ENCODE data around the genes CRYAB, PTS and USP28.

DNA sequence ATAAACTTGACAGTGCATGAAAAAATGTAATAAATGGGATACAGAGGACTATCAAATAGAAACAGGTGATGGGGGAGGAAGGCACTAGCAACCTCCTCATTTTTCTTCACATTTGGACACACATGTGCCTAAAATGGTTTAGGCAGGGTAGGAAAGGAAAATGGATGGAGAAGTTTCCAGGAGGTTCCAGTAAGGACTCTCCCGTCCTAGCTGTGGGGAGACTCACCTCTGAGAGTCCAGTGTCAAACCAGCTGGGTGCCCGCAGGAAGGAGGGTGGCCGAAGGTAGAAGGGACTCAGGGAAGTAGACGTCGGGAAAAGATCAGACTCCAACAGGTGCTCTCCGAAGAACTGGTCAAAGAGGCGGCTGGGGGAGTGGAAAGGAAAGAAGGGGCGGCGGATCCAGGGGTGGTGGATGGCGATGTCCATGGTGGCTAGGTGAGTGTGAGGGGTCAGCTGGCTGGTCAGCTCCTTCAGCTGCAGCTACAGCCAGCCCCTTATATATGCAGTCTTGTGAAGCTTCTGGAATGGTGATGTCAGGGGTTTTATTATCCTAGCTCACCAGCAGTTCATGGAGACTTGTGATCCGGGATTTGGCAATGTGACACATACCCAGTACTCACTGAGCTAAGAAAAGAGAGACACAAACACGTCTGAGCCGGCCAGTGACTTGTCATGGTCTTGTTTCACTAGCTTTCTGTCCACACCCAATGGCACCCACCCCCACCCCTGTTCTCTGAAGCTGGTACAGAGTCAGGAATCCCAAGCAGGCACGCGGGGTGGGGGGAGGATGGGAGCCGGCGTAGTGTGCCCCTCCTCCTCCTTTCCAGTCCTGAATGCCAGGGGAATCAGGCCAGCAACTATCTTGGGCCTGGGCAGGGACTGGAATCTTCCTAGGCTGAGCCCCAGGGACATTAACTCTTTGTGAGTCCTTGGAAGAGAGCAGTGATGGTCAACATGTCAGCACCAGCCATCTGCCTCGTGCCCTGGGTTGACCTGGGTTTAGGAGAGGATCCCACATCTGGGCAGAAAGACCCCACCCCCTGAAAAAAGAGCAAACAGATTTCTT lies at the start of gene CRYAB:
Gene CRYAB, minus strand, starts transcription at position 473 of the 1,067 bp plus-strand sequence.
- RRBS = 3% methylated on average over 3 of the region's 18 CpGs

DNA sequence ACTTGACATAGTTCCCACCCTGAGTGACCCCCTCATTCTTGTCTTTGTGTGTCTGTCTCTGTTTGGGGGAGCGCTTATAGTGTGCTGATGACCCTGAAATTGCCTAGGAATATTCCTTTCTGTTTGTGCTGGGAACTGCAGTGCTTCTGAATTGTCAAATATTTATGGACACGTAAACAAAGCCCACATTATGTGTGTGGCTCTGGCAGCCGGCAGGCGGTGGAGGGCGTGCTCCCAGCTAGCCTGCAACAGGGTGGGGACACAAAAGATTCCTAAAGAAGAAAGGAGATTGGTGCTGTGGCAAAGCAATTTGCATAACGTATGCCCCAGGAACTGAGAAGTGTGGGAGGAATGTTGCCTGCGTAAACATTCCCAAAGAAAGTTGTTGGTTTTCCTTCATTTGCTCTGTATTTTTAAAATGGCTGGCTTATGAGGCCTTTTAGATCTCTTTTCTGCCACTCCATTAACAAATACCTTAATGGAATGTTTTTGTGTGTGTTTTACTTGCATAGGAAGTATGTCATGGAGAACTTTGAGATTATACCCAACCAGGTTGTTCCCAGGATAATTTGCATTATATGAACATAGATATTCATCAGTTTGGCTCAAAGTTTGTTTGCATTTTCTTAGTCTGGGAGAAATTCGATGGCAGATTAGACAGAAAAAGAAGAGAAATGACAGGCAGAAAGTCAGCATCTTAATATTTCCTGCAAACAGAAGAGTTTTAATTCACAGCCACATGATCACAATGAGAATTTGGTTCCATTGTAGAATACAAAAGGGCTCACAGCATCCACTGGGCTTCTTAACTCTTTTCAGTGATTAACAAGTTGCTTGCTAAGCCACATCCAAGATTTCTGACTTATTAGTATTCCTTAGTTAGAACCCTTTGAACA lies 41.9 kb upstream of the DLAT start:
- RRBS = no CpG with 5 or more reads among the region's 8 CpGs

DNA sequence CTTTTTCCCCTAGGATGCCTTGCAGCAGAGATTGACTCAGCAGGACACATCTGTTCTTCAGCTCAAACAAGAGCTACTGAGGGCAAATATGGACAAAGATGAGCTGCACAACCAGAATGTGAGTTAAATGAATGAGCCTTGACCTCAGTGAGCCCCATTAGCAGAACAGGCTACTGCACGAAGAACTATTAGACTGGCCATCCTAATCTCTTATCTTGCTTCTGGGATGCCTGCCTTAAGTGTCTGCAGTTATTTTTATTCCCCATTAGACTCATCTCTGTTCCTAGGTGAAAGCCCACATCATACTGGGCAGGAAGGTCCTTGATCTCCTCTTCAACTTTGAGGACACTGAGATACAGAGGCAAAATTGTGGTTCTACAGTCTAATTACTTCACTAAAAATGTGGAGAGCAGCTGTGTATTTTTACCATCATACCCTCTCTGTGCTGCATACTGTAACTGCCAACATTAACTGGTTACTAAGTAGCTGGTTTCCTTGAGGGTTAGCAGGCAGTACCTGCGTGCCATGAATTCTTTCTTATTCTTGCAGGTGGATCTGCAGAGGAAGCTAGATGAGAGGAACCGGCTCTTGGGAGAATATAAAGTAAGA lies 32.7 kb upstream of the DLAT start:
- RRBS = no CpG with 5 or more reads among the region's 3 CpGs

DNA sequence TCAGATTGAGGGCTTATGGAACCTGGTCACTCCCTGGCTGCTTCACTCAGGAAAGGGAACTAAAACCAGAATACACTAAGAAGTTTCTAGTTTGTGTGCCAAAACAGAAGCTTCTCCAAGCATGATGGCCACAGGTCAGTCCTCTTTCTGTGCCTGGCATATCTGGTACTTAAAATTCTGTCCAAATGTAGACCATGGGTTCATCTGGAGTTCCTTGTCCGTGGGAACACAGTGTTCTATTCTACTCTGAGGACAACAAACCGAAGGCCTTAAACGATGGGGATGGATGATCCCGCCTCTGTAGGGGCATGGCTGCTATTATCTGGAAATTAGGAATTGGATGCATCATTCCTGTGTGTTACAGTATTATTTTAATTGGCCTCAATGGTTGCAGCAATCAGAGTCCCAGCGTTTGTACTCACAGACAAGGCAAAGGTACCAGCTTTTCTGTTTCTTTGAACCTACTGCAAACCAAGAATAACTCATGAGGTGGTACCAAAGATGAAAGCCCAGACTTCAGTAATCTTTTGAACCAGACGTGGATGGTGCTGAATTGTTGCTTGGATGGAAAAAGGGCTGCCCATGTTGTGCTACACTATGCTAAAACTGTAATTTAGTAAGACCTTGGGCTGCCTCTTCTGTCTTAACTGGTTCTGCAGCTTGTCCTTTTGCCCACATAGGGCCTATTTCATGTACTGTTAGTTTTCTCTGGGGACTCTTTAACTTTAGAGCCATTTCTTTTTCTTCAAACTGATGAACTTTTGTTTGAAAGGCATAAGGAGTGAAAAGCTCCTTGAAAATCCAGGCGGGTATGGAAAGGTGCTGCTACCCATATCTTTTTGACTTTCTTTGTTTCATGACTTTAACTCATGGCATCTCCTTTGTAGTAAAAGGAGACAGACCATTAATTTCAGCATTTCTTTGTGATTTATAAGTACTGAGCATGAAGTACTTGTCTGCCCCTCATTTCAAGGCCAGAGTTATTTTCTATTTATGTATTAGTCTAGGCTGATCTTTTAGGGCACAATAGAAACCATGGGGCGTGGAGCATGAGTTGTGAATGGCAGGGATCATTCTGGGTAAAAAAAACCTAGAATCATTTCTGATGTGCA lies 5.8 kb upstream of the DLAT start:
- RRBS = no CpG with 5 or more reads among the region's 8 CpGs

GRCh38 chr11:112225684-112226221 lies 475 bp upstream of the PTS start:
- RRBS = no CpG with 5 or more reads among the region's 13 CpGs

DNA sequence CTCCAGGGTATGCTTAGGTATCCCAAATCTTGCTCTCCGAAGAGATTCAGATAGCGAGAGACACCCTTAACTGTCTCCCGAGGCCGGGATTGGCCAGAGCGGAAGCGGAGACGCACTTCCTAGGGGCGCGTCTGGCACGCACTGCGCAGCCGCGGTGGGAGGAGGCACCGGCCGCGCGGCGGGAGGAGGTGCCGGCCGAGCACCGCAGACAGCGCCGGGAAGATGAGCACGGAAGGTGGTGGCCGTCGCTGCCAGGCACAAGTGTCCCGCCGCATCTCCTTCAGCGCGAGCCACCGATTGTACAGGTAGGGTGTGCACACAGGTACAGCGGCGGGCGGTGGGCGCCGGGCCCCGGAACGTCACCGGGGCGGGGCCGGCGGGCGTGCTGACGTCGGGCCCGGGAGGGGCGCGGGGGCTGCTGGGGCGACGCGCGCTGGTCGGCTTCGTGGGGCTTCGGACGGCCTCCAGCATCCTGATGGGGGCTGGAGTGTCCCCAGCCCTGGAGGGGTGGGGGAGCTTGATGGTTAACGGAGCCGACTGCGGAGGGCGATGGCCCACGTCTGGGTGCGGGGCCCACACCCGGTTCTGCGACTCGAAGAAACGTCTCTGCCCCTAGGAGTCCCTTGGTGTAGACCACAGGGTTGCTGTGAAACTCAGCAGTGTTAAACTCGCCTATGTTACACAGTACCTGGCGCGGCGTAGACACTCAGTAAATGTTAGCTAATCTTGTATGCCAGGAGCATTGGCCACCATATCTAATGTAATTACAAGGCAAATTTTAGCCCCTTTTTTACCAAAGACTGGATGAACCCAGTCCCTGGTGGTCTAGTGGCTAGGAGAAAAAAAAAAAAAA lies at the start of gene PTS:
Gene PTS, plus strand, starts transcription at position 207 of the 853 bp plus-strand sequence.
- RRBS = 1% methylated on average over 18 of the region's 70 CpGs

DNA sequence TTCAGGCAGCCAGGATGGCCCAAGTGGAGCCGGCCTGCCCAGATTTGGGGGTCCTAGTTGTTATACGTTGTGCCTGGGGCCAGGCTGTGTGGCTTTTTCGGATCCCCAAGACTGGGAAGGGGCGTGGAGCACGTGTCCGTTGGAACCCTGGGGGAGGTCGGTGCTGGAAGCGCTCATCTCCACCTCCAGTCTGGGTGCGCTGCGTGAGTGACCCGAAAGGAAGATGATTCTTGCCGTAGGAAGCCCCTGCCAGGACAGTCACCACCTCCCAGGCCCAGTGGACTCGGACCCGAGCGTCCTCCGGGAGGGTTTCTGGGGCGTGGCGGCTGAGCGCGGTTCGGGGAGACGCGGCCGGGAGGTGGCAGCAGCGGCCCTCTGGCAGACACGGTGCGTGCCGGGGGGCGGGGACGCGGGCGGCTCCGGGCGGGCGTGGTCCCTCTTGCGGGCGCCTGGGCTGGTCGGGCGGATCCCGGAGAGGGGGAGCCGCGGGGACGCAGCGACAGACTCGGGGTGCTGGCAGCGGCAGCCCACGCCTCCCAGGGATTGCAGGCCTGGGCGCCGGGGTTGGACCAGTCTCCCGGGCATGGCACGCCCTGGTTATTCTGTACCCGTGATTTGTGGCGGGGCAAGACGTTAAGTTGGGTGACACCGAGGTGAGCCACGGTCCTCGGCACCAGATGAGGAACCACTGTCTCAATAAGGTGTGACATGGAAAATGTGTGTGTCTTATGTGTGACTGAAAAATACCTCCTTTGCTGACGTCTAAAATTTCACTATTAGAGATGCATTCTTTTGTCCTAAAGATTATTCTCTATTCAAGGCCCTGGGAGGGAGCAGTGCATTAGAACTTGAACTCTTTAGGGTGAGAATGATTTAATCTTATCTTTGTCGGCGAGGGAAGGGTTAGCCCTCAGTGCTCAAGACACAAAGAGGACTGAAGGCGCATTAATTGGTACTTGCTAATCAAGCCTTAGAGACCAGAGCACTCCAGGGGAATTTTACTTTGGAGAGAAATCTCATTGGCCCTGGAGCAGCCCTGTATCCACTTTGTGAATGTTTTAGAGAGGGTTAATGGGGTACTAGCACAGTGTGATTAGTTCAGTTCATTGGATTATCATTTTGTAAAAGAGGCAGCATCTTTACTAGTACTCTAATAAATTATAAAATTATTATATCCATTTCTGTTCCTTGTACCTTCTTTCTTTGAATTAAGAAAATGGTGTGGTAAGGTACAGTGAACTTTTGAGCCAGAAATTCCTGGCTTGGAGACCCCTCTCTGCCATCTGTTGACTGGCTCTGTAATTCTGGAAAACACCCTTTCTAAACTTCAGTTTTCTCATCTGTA lies 29.6 kb upstream of the PLET1 start:
- RRBS = 1% methylated on average over 28 of the region's 61 CpGs

DNA sequence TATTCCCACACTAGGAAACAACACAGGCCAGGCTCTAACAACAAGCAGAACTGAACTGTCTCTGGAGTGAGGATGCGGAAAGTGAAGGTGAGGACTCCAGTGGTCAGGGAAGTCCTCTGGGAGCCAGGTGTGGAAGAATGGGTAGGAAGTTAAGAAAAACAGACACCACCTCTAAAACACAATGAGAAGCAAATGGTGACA lies 298.5 kb upstream of the PLET1 start:
- RRBS = no CpG with 5 or more reads among the region's 1 CpG

DNA sequence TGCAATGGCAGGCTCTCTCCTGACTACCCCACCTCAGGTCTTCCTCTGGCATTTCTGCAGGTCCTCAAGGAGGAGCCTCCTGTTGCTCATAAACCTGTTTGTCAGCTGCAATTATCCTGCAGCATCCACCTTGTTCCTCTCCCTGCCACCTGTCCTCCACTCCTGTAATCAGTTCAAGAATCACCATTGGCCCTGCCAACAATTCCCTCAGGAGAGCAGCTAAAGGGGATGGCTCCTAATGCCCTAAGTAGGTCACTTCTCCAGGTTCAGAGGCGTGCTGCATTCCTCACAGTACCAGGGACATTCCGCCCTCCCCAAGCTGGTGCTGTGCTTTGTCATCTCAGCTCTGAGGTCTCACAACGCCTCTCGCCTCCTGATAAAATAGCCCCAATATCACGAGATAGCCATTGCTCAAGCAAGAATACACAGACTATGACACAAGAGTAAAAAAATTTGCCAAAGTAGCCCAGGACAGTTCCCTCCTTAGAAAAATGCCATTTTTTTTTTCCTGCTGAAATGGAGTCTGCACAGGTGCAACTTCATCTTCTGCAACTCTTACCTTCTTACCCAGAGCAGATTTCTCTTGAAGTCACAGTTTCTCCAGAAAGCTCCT lies 2.2 kb downstream of the CLDN25 start:
- RRBS = no CpG with 5 or more reads among the region's 5 CpGs

DNA sequence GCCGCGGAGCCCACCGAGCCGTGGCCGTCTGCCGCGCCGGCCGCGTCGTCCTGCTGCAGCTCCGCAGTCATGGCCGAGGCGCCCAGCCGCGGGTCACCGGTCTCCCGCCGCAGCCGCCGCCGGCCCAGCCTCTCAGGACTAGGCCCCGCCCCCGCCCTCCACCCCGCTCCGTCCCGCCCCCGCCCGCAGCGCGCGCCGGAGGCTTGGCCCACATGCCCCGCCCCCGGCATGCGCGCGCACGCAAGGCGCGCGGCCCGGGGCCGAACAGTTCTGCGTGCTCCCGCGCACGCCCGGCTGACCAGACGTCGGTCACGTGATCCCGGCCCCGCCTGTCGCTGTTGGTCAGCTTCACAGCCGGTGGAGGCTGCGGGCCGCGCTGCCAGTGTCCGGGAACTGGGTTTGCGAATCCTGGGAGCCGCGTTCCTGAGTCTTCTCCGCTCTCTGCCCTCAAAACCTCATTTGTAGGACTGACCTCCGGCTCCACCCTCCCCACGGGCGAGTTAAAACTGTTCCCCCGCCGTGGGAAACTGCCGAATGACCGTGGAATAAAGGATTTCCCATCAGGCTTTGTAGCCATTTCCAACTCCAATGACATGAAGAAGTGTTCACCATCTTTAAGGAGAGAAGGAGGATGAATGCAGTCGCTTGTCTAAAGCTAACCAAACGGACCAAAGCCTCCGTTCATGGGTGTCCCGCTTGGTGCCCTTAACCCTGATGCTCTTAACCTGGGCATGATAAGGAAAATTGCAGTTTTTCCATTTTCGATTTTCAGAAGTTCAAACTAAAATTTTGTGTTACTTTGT lies at the start of gene USP28:
Gene USP28, minus strand, starts transcription at position 142 of the 803 bp plus-strand sequence.
- RRBS = 1% methylated on average over 24 of the region's 76 CpGs

DNA sequence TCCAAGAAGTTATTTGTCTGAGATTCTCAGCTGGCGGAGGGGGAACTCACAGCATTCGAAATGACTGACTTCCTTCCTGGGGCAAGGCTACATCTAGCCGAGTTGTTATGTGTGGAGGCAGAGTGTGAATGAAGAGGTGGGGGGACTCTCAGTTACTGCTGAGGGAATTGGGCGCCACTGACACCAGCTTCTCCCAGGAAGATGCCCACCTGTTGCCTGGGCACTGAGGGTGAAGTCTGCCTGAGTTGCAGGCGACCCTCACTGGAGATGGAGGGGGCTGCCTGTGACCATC lies 5.9 kb downstream of the HTR3A start:
- RRBS = no CpG with 5 or more reads among the region's 5 CpGs

DNA sequence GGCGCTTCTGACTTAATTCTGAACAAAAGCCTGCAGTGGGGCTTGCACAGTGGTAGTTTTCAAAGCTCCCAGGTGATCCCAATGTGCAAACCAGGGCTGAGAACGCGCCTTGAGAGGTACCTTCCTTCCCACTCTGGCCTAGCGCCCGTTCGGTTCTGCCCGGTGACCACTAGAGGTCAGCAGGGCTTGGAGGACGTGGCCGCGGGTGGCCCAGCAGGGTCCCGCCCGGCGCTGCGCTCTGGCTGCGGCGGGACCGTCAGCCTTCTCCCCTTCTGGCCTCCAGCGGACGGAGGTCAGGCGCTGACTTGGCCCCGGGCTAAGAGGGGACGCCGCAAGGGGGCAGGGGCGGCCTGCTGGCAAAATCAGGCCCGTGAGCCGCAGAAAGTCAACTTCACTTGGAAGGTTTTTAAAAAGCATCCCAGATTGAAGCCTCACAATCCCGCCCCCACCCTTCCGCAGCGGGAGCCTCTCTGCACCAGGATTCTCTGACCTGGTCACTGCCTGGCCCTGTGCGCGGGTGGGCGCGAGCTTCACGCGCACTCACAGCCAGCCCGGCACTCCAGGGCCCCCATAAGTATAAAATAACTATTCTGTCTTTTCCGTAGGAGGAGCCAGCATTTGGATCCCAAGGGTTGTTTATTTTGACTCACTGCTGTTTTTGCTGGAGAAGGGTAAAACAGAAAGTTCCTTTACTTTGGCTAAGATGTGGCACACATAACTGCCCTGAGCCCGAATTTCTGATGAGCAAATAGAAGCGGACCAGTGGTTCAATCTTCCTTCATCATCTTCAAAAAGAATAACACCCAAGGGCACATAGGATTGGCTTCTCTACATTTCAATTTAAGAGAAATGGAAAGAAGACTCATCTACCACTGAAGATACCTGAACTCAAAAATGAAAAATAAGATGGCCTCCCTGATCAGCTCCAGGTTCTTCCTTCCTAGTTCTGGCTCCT lies 23.2 kb upstream of the ZBTB16 start:
- RRBS = 1% methylated on average over 15 of the region's 39 CpGs

DNA sequence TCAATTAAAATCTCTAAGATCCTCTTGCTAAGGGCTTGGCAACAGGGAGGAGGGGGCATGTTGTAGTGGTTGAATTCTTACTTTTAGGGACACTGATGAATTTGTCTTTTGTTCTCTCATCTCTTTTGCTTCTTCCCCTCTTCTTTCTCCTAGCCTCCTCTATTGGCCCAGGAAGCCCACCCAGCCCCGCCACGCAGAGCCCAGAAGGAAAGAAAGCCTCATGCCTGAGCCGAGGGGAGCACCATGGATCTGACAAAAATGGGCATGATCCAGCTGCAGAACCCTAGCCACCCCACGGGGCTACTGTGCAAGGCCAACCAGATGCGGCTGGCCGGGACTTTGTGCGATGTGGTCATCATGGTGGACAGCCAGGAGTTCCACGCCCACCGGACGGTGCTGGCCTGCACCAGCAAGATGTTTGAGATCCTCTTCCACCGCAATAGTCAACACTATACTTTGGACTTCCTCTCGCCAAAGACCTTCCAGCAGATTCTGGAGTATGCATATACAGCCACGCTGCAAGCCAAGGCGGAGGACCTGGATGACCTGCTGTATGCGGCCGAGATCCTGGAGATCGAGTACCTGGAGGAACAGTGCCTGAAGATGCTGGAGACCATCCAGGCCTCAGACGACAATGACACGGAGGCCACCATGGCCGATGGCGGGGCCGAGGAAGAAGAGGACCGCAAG lies 3.7 kb downstream of the ZBTB16 start:
- RRBS = 20% methylated on average over 4 of the region's 23 CpGs

- RRBS = no CpG with 5 or more reads among the region's 30 CpGs
Observed at GRCh38 chr11:114063748-114064984, 4.7 kb downstream of the ZBTB16 start.

- RRBS = no CpG with 5 or more reads among the region's 9 CpGs
Observed at GRCh38 chr11:114076174-114076392, 16.6 kb downstream of the ZBTB16 start.

- RRBS = no CpG with 5 or more reads among the region's 6 CpGs
Observed at GRCh38 chr11:114132845-114133312, 73.4 kb downstream of the ZBTB16 start.

- RRBS = no CpG with 5 or more reads among the region's 2 CpGs
Observed at GRCh38 chr11:114165212-114165792, 105.8 kb downstream of the ZBTB16 start.

DNA sequence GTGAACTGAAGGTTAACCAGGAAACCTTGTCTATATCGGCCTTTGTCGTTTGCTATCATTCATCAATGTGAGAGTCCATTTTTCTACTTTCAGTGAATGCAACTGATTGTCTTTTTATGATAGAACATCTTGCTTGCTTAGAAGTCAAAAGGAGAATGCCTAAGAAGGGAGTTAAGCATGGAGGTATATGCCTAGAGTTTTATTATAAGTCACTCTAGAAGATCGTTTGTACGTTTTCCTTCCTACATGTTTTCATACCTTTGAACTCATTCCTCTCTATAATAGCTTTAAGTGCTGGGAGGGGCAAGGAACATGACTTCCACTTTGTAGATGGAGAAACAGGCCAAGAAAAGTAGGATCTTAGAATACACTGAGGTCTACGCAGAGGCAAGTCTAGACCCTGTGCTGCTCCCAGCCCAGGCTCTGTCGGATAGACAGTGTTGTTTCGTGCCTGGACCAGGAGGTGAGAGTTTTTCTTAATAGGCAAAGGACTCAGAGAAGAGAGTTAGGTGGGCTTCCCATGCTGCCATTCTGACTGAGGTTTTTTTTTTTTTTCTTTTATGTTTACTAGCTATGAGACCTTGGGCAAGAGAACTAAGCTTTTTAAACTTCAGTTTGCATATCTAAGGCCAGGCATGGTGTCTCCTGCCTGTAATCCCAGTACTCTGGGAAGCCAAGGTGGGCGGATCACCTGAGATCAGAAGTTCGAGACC lies 114.4 kb downstream of the ZBTB16 start:
- RRBS = no CpG with 5 or more reads among the region's 9 CpGs

GRCh38 chr11:114192252-114192719 lies 103.9 kb upstream of the NNMT start:
- RRBS = no CpG with 5 or more reads among the region's 2 CpGs

DNA sequence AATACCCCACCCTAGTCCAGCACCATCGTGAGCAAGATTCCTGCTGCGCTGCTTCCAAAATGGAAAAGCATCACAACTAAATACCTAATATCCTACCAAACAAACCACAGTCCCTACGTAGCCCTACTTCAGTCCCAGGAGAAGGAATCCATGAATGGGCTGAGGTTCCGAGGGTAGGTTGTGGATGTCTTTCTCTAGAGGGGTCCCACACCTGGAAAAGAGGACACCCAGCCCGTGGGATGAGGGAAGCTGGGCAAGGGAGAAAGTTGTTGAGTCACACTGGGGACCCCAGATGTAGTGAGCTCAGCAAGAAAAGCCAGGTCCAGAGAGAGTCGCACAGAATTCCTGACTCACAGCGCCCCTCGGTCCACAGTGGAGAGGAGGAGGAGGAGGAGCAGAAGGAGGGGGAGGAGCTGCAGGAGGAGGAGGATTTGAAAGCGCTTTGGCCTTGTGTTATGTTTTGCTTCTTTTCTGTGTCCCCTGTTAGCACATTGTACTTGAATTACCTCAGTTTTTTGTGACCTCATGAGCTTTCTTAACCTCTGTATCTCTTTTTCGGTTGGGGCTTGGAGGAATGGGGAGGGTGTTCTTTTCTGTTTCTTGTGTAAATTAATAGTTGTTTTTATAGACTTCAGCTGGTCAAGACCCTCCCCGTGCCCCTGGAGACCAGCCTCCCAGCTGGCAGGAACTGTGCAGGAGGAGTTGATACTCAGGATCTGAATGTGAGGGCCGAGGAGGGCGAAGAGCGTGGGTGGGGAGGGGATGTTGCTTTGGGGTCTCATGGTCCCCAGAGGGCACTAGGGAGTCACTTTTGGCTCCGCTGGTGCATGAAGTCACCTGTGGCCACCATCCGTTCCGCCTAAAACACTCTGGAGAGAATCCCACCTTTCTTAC lies 44.6 kb upstream of the NNMT start:
- RRBS = no CpG with 5 or more reads among the region's 17 CpGs